Measurements from ENCODE around the genes CACNB1, RPL19 and PNMT.

DNA sequence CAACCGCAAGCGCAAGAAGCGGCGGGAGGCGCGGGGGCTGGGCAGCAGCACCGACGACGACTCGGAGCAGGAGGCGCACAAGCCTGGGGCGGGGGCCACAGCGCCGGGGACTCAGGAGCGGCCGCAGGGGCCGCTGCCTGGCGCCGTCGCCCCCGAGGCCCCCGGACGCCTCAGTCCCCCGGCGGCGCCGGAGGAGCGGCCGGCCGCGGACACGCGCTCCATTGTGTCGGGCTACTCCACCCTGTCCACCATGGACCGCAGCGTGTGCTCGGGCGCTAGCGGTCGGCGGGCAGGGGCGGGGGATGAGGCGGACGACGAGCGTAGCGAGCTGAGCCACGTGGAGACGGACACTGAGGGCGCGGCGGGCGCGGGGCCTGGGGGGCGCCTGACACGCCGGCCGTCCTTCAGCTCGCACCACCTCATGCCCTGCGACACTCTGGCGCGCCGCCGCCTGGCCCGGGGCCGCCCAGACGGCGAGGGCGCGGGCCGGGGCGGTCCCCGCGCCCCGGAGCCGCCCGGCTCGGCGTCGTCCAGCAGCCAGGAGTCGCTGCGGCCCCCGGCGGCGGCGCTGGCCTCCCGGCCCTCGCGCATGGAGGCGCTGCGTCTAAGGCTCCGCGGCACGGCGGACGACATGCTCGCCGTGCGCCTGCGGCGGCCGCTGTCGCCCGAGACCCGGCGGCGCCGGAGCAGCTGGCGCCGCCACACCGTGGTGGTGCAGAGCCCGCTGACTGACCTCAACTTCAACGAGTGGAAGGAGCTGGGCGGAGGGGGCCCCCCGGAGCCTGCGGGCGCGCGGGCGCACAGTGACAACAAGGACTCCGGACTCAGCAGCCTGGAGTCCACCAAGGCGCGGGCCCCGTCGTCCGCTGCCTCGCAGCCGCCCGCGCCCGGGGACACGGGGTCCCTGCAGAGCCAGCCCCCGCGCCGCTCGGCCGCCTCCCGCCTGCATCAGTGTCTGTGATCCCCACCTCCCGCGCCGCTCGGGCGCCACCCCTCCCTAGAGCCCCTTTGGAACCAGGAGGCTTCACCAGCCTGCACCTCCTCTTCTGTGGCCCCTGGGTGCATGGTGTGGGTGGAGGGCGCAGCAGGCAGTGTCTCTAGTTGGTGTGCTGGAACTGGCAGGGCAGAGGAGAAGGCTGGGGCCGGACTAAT lies 82.1 kb downstream of the ARHGAP23 start:
- PRO-cap, result no peak

- PRO-cap, result bidirectional peak, plus-strand start at chr17:38703953, minus-strand start at chr17:38703845
These were observed 1.5 kb upstream of the MLLT6 start for GRCh38 chr17:38703192-38704269.

DNA sequence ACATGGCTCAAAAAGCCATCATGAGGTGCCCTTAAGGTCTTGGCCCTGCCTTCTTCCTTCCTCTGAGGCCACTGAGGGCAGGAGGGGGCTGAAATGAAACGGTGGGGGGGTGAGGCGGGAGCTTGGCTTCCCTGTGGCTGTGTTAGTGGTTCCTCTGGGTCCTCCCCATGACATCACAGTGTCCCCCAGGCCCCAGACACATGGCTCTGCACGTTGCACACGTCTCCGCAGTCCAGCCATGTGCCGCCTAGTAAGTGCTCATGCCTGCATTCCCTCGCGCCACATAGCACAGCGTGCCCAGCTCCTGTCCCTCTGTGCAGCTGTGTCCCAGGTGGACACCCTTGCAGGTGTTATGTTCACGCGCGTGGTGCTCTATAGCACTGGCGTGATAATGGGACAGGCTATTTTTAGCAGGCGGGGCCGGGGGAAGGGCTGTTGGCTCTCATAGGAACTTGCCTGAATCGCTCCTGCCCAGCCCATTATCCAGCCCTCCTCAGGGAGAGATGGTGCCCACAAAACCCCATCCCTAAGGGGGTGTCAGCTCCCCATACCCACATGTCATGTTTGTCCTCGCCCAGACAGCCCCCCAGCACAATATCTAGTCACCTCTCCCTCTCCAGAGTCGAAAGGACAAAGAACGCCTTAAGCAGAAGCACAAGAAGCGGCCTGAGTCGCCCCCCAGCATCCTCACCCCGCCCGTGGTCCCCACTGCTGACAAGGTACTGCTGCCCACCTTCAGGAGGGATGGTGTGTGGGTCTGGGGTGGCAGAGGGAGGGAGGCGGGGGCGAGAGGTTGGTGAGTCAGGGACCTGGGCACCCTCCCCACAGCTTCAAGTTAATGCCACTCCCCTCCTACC lies 7.2 kb downstream of the MLLT6 start:
- PRO-cap, result no peak

DNA sequence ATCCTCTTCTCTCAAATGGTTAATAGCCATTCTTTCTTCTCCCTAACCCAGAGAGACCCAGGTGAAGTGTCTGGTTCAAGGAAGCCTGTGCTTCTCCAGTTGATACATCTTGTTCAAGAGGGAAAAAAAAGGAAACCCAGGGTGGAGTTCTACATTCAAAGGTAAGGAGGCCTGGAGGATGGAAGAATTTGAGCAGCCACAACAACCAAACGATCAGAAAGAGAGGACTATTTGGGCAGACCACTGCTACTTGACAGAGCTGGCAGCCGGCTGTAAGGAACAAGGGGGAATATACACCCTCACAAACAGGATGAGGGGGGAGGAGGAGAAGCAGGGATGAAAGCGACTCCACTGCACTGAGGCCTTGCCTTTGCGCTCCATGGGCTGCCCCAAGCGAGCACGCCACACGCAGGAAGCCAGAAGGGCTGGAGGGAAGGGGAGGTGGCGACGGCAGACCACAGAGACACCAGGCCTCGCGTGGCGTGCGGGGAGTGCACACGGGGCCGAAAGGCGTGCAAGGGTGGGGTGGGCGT lies 680 bp downstream of the PIP4K2B start:
- PRO-cap, result no peak

DNA sequence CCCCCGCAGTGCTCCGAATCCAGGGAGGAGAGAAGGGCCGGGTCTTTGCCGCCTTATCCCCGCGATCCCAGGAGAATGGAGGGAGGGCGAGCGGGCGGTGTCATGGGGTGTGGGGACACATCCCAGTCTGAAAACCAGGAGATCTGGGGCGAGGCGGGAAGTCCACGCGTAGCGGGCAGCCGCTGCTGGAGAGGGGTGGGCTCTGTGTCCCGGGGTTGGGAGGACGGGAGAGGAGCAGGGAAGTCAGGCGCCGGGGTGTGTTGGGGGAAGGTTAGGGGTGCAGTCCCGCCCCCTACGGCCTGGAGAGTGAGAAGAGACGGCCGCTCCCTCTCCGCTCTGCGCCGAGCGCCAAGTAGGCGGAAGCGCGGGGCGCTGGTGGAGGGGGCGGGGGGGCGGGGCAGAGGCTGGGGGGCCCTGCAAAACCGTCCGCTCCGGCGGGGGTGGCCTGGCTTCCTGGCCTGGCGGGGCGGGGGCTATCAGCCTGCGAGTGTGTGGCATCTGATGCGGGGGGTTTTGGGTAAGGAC lies 497 bp downstream of the LASP1 start:
- PRO-cap, result bidirectional peak, plus-strand start at position 295 of the sequence, minus-strand start at position 350 of the sequence

- PRO-cap, result no peak
These were observed 27.8 kb downstream of the LASP1 start for GRCh38 chr17:38897729-38898077.

- PRO-cap, result no peak
These were observed 29.1 kb downstream of the LASP1 start for GRCh38 chr17:38898608-38899639.

DNA sequence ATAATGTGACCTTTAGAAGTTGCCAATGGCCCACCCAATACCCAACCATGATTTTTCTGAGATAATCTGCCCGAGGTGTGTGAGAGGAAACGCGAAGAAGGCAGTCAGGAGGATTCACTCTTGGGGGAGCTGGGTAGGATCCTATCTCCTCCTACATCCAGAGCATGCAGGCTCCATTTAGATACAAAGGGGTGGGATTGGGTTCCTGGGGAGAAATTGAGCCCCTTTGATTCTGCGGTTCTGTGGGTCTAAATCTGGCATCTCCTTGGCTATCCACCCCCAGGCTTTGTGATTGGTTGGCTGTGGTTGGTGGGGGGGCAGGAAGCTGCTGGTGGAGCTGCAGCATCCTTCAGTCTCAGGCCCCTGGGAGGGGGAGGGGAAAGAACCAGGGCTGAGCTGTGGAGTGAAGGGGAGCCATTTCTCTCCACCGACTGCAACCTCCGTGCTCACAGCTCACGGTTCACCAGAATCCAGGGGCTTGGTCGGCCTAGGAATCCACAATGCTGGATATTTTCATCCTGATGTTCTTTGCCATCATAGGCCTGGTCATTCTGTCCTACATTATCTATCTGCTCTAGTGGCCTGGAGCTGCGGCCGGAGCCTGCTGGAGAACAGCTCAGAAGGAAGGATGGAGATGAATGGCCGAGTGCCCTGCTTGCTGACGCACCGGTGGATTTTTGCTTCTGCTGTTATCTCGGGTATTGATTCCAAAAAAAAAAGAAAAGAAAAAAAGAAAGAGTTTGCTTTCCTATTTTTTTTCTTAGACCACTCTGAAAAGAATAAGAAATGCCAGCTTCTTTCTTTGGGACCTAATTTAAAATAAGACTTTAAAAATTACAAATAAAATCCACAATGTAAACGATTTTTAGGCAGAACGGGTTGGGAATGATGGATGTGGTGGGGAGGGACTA lies 41.8 kb downstream of the FBXO47 start:
- PRO-cap, result unidirectional peak, plus-strand start at position 417 of the sequence

GRCh38 chr17:39091352-39091551 lies 60.2 kb downstream of the PLXDC1 start:
- PRO-cap, result no peak

DNA sequence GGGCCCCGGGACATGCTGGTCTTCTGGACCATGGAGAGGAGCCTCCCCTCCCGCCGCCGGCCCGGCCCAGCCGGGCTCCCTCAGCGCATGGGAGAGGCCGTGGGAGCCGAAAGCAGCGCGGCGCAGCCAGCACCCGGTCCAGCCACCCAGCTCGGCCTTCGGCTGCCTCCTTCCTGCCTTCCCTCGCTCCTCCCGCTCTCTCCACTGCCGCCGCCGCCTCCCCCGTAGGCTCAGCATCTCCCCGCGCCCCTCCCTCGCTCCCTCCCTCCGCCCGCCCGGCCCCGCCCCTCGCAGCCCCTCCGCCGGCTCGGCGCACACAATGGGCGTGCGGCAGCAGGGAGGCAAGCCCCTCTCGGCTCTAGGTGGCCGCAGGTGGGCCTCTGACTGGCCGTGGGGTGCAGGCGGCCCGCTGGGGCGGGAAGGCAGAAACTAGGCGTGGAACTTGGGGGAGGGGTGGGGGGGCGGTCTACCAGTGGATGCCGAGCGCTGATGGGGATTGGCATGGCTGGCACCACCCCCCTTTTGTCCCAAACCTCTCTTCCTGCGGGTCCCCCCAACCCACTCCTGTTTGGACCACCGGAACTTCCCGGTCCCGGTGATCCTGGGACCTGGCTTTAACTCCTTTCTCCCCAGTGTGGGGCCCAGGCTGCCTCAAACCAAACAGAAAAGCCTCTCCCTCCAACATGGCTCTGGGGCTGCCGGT lies at the start of gene CACNB1:
Gene CACNB1, minus strand, starts transcription at position 206 of the 703 bp plus-strand sequence.
- PRO-cap, result bidirectional peak, plus-strand start at position 319 of the sequence, minus-strand start at position 206 of the sequence

DNA sequence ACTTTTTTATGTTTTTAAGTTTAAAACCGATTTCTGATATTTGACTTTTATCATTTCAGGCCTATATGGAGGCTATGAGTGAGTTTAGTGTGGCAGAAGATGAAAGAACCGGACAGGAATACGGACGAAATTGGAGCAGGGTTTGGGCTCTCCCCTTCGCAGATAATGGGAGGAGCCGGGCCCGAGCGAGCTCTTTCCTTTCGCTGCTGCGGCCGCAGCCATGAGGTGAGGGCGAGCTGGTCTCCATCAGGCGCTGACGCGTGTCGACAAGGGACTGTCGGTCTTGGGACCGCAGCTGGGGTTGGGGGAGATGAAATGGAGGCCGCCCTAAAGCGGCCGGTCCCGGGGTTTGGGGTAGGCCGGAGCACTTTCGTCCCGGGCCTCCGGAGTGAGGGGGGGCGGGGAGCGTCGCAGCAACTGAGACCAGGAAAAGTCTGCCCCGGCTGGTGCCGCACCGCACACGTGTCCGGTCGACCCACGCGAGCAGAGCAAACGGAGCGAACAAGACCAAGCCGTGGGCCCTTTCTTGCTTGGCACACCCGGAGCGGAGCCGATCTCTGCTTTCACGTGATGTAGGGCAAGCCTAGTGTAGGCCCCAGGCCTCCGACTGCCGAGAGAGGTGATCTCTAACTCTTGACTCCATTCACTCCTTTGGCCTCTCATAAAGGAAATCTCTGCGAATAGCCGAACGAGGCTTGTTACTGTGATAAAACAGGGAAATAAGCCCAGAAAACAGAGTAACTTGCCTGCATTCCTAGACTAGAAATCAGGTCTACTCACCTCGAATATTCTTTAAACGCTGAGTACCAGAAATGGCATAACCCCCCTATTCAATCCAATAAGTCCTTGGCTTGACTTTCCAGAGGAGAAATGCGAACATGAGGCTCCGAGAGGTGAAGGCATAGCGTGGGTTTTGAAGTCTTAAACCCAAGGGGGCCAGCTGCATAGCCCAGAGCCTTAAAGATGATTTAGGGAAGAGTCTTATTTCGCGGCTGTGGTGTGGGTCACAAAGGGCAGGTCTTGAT lies at the start of gene RPL19:
Gene RPL19, plus strand, starts transcription at position 159 of the 1,025 bp plus-strand sequence.
- PRO-cap, result bidirectional peak, plus-strand start at position 197 of the sequence, minus-strand start outside the sequence

- PRO-cap, result no peak
These were observed 2.6 kb downstream of the RPL19 start for GRCh38 chr17:39202691-39203152.

DNA sequence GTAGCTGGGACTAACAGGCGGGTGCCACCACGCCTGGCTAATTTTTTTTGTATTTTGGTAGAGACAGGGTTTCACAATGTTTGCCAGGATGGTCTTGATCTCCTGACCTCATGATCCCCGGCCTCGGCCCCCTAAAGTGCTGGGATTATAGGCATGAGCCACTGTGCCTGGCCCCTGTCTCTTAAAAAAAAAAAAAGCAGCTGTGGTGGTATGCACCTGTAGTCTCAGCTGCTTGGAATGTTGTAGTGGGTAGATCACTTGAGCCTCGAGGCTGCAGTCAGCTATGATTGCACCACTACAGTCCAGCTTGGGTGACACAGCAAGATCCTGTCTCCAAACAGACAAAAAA lies 24.2 kb downstream of the CDK12 start:
- PRO-cap, result unidirectional peak, plus-strand start at position 187 of the sequence

- PRO-cap, result no peak
These were observed 42.3 kb downstream of the CDK12 start for GRCh38 chr17:39503283-39504363.

GRCh38 chr17:39530651-39531693 lies 69.7 kb downstream of the CDK12 start:
- PRO-cap, result no peak

- PRO-cap, result no peak
These were observed 63.2 kb downstream of the NEUROD2 start for GRCh38 chr17:39544481-39544868.

DNA sequence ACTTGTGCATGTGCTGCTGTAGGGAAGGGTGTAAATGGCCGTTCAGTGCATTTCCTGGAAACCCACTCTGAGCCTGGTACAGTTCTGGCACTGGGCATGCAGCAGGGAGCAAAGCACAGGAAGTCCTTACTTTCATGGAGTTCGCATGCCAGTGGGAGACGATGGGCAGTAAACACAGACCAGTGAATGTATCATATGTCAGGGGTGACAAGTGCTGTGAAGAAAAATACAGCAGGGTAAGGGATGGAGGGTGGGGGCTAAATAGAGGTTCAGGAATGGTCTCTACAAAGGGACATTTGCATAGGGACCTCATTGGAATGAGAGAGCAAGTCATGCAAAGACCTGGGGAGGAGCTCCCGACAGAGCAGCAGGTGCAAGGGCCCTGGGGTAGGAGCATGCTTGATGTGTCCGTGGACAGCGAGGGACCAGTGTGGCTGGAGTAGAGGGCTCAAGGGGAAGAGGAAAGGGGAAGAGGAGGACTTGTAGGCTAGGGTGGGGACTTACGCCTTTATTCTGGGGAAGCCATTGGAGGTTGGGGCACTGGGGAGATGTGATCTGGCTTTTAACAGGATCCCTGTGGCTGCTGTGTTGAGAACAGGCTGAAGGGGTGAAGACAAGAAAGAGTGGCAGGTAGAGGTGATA lies 5.7 kb downstream of the STARD3 start:
- PRO-cap, result no peak

DNA sequence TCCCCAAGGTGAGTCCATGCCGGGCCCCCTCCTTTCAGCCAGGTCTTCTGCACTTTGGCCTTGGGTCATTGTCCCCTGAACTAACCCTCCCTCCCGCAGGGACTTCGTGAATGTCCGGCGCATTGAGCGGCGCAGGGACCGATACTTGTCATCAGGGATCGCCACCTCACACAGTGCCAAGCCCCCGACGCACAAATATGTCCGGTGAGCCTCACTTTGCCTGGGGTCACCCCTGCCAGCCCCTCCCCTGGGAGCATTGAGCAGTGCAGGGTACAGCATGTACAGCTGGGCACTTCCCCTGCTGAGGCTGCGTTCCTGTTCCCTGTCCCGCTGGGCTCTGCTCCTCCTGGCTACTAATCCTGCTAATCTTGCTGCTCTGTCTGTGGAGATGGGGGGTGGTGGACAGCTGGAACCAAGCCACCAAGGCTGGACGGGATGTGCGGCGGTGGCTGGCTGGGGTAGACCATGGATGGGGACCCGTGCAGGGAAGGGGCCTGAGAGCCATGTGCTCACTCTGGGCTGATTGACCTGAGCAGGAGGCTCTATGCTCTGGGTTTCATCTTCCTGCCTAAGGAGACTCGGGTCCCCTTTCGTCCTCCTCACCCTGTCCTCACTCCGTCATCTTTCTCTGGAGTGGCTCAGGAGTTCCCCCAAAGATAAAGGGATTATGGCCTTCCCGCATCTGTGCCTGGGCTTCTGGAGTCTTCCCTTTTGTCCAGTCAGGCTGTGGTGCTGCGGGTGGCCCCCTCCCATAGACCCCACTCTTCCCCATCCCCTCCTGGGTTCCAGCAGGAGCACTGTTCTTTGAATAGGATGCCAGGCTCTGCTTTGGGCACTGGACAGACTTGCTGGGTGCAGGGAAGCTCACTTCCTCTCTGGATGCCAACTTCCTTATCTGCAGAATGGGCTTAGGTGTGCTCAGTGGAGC lies 4.0 kb upstream of the TCAP start:
- PRO-cap, result unidirectional peak, minus-strand start at position 339 of the sequence

DNA sequence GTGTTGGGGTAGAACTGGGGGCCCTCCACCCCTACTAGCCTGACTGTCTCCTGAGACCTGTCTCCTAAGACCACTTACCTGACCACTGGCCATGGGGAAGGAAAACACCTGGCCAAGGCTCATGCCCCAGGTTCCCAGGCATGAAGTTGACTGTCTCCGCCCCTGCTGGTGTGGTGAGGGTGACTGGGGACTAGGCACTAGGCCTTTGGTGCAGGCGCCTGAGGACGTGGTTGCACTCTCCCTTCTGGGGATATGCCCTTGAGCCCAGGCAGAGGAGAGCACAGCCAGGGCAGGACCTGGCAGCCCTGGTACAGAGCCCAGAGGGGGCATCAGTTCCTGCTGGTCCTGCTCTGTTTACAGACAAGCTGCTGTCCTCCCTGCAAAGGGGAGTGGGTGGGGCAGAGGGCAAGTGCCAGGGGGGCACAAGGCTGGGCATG lies 469 bp upstream of the TCAP start:
- PRO-cap, result no peak

DNA sequence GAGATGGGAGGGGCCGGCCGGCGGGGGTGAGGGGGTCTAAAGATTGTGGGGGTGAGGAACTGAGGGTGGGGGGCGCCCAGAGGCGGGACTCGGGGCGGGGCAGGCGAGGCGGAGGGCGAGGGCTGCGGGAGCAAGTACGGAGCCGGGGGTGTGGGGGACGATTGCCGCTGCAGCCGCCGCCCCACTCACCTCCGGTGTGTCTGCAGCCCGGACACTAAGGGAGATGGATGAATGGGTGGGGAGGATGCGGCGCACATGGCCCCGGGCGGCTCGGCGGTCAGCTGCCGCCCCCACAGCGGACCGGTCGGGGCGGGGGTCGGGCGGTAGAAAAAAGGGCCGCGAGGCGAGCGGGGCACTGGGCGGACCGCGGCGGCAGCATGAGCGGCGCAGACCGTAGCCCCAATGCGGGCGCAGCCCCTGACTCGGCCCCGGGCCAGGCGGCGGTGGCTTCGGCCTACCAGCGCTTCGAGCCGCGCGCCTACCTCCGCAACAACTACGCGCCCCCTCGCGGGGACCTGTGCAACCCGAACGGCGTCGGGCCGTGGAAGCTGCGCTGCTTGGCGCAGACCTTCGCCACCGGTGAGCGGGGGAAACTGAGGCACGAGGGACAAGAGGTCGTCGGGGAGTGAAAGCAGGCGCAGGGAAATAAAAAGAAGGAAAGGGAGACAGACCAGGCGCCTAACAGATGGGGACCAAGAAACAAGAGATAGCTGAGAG lies at the start of gene PNMT:
Gene PNMT, plus strand, starts transcription at position 355 of the 717 bp plus-strand sequence.
- PRO-cap, result no peak